Bronchial lymph node (tissue), 1 donor: ENCODE measurements around a stretch of chr1.

DNA sequence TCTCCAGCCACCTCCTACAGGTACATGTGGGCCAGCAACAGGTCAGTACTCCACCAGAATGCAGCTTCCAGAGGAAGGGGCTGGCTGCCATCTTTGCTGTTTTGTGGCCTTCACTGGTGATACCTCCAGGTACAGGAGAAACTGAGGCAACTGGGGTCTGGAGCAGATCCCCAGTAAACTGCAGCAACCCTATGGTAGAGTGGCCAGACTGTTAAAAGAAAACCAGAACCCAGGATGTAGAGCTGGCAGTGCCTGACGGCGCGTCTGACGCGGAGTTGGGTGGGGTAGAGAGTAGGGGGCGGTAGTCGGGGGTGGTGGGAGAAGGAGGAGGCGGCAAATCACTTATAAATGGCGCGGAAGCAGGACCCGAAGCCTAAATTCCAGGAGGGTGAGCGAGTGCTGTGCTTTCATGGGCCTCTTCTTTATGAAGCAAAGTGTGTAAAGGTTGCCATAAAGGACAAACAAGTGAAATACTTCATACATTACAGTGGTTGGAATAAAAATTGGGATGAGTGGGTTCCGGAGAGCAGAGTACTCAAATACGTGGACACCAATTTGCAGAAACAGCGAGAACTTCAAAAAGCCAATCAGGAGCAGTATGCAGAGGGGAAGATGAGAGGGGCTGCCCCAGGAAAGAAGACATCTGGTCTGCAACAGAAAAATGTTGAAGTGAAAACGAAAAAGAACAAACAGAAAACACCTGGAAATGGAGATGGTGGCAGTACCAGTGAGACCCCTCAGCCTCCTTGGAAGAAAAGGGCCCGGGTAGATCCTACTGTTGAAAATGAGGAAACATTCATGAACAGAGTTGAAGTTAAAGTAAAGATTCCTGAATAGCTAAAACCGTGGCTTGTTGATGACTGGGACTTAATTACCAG lies 18.8 kb downstream of the RAB3GAP2 start:
- PRO-cap, result no peak

GRCh38 chr1:220748399-220748973 lies 364 bp downstream of the MTARC2 start:
- PRO-cap, result no peak

DNA sequence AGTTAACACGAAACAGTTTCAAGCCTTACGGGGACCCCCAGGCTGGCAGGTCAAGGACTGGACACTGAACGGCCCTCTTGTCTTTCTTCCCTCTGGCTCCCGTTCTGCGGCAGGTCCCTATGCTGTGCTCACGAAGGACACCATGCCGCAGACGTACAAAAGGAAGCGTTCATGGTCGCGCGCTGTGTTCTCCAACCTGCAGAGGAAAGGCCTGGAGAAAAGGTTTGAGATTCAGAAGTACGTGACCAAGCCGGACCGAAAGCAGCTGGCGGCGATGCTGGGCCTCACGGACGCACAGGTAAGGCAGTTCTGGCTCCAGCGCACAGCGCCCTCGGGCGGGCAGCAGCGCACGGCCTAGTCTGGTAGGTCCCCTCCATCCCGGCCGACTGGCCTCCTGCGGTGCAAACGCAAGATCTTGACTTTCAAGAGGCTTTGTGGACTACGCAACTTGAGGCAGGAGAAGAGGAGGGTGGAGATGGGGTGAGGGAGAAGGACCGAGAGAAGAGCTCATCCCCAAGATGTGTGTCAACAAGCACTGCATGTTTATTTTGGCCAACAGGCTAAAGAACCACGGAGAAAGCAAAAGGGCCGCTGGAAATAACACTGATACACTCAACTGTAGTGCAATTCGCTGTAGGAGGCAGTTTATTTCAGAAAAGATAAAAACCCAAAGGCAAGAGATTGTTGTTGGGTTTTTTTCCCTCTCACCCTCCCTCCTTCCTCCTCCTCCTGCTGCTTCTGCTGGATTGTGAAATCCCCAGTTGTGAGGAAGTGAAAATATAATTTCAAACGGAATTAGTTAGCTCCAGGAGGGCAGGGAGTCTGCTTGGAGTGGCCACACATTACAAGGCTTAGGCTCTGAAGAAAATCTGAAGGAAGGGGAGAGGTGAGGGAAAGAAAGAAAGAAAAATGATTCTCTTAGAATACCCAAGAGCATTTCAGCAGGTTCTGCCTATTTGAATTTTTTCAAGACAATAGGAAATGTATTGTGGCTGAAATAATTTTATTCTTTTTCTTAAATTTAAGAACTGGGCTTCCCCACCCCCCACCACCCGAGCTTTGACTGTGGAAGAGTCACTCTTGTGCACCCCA lies 3.2 kb downstream of the HLX start:
- PRO-cap, result unidirectional peak, minus-strand start at position 388 of the sequence; bidirectional peak, plus-strand start at position 798 of the sequence, minus-strand start at position 748 of the sequence

DNA sequence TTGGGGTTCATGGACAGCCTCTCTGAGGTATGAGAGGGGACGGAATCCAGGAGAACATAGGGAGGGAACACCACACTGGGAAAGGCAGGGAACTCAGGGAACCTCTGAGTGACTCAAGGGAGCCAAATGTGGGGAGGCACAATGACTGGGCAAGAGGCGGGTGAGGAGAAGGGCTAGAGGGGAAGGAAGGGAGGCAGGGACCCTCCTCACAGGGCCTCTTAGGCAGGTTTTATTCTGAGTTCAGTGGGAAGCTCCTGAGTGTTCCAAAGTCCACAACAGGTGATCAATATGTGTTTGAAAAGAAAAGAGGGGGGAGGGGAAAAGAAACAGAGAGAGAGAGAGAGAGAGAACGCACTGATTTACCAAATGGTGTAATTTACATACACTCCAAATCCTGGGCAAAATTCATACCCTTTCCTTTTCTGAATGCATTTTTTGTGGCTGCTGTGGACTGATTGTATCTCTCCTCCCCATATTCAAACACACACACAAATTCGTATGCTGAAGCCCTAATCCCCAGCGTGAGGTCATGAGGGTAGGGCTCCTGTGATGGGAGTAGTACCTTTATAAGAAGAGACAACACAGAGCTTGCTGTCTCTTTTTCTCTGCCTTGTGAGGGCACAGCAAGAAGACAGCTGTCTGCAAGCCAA lies 24.6 kb downstream of the DUSP10 start:
- PRO-cap, result no peak

- PRO-cap, result bidirectional peak, plus-strand start at chr1:221741072, minus-strand start at chr1:221741069
These were observed 993 bp downstream of the DUSP10 start for GRCh38 chr1:221740981-221741211.

DNA sequence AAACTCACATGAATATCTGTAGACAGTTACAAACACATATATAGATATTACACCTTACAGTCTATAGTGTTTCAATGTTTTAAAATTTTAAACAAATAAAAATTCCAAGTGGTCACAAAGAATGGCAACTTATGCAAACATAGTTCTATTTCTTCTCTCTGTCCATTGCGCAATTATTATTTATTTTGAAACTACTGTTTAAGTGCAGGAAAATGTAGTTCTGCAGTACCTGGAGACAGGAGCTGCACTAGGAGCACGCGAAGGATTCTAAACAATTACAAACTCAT lies 311.9 kb upstream of the DUSP10 start:
- PRO-cap, result no peak

DNA sequence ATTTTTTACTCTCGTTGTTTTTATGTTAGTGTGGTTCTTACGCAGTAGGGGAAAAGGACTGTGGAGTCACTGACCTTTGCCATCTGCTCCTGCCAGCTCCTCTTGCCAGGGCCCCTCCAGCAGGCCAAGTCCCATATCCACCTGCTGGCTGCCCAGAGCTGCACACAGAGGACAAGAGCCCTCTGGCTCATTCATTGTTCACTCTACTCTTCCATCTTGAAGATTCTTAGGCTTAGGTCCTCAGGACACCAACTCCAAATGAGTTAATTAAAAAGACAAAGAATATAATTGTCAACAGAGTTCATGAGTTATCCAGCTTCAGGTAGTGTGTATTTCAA lies 316.4 kb upstream of the DUSP10 start:
- PRO-cap, result no peak

DNA sequence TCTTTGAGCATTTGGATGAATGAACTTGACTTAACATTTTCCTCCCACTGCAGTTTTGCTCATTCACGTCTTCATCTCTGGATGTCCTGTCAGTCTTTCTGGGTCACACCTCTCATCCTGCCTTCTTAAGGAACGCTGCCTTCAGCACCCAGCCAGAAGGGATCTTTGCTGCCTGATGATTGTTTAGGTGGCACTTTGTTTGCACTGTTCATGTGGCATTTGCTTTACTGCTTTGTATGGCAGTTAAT lies 4.8 kb downstream of the MIA3 start:
- PRO-cap, result no peak

DNA sequence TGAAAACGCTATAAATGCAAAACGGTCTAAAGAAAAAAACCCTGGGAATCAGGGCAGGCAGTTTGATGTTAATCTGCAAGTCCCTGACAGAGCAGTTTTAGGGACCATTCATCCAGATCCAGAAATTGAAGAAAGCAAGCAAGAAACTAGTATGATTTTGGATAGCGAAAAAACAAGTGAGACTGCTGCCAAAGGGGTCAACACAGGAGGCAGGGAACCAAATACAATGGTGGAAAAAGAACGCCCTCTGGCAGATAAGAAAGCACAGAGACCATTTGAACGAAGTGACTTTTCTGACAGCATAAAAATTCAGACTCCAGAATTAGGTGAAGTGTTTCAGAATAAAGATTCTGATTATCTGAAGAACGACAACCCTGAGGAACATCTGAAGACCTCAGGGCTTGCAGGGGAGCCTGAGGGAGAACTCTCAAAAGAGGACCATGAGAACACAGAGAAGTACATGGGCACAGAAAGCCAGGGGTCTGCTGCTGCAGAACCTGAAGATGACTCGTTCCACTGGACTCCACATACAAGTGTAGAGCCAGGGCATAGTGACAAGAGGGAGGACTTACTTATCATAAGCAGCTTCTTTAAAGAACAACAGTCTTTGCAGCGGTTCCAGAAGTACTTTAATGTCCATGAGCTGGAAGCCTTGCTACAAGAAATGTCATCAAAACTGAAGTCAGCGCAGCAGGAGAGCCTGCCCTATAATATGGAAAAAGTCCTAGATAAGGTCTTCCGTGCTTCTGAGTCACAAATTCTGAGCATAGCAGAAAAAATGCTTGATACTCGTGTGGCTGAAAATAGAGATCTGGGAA lies 11.7 kb downstream of the MIA3 start:
- PRO-cap, result no peak

DNA sequence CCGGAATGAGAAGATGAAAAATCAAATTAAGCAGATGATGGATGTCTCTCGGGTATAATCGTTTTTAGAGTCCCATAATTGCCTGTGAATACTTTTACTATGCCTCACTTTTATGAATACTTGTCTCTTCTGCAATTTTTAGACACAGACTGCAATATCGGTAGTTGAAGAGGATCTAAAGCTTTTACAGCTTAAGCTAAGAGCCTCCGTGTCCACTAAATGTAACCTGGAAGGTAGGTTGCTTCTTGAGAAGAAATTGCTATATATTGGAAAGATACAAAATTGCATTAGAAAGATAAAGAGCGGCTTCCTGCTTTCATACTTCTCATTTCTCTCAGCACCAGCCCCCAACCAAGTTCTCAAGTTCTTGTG lies 36.3 kb downstream of the MIA3 start:
- PRO-cap, result no peak

DNA sequence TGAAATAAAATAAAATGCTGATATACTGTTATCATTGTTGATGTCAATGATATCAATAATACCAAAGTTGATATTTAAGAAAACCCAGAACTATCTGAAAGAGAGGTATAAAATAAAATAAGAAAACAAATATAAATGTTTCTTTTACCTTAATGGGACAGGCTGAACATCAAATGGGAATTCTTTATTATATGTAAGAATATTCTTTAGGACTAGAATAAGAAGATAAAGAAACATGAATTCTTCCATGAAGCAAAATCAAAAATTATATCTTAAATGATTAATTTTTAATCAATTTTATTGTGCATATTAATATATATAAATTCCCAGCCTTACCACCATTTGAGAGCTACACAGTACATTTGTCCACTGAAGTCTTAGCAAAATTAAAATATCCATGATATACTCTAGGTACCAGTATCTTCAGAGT lies 24.8 kb downstream of the AIDA start:
- PRO-cap, result no peak

GRCh38 chr1:223022459-223023082 lies 120.5 kb downstream of the TLR5 start:
- PRO-cap, result no peak

DNA sequence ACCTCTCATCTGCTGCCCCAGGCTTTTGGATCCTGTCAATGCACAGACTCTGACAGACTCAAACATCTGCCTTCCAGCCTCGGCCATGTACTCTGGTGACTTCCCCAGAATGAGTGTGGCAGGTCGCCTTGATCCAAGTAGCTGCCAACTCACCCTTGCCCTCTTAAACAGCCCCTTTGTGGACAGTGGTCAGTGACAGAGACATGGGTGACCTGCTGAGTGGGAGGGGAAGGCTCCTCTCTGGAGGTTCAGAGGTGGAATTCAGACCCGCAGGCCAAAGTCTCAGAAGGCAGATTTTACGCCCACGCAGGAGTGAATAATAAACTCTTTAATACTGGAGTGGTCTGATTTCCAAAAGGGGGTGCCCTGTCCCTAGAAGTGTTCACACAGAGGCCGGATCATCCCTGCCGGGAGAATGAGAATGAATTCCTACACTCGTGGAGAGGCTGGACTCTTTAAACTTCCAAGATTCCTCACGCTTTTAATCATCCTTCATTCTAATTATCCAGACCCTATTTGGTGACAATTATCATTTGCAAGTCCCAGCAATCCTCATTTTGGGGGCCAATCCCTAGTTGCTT lies 63.5 kb downstream of the TLR5 start:
- PRO-cap, result no peak

DNA sequence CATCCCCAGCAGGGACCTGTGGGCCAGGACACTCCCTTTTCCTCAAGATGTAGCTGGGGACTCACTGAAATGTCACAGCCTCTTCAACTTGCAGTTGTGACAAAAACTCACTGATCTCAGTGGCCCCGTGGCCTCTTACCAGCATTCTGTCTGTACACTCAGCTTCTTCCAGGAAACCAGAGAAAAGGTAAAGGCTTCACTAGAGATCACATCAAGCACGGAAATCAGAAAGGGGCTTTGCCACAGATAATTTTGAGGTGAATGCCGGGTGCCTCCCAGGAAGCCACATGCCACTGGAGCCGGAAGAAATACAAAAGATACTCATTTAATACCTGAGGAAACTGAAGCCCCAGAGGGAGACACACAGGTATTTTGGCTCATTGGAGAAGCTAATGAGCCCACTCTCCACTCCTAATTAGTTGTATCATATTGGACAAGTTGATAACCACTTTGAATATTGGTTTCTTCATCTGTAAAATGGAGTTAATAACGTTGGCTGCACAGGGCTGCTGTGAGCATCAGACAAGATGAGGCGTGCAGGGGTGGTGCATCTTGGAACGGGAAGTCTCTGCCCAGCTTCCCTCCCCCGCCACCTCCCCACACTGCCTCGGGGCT lies 122.4 kb downstream of the CCDC185 start:
- PRO-cap, result no peak

DNA sequence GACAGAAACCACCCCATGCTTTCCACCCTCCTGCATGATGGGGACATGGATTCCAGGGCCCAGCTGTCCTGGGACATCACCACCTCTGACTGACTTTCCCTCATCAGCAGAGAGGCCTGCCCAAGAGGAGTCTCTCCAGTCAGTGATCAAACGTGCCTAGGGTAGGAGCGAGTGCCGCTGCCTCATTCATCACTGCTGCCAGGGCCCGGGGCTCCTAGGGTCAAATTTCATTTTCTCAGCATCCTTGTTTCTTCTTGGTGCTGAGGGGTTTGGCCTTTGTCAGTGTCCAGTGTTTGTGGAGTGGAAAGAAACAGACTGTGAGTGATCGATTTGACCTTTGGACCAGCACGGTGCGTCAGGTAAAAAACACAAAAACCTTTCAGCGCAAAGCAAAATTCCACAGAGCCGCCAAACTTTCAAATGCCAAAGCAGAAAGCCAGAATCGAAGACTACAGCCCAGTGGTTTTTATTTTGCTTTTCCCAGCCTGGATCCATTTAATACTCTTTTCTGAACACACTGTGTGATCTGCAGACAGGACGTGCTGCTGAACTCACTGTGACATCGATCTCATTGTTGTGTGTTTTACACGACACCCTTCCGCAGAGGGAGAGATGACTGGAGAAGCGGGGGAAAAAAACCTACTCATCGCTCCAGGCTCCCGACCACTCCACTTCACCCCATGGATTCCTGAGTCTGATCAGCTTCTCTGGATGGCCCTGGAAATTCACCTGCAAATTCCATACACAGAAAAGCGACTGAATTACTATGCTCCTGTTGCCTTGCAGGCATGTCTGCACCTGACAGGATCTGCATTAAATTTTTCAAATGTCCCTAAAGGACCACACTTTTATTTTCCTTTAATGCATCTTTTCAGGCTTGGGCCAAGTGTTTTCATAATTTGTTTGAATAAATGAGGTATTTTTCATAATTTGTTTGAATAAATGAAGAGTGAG lies 43.1 kb downstream of the CAPN8 start:
- PRO-cap, result no peak

DNA sequence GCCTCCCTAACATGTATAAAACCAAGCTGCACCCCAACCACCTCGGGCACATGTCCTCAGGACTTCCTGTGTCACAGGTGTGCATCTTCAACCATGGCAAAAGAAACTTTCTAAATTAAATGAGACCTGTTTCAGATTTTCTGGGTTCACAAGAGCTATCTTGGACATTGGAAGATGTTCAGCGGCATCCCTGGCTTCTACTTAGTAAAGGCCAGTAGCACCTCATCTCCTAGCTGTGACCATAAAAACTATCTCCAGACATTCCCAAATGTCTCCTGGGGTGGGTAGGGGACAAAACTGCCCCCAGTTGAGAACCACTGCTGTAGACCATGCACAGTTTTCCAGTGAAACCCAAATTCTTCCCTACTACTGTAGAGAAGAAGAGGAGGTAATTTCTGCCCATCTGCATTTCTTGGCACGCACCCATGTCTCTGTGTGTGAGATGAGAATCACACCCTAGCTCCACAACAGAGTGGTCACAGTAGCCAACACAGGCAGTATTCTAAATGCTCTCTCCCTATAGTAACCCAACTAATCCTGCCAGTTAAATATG lies 1.4 kb upstream of the CAPN2 start:
- PRO-cap, result no peak

DNA sequence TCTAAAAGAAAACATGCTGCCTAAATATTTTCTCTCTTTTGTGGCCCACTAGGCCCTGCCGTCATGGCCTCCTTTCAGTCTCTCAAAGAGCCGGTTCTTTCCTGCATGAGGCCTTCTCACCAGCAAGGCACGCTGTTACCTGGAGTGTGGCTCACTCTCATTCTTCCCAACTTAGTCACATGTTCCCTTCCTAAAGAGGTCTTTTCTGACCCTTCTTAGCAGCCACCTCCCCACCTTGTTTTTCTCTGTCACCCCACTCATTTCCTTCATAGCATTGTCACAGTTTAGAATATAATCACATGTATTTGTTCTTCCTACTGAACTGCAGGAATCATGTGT lies 1.5 kb downstream of the CAPN2 start:
- PRO-cap, result no peak

DNA sequence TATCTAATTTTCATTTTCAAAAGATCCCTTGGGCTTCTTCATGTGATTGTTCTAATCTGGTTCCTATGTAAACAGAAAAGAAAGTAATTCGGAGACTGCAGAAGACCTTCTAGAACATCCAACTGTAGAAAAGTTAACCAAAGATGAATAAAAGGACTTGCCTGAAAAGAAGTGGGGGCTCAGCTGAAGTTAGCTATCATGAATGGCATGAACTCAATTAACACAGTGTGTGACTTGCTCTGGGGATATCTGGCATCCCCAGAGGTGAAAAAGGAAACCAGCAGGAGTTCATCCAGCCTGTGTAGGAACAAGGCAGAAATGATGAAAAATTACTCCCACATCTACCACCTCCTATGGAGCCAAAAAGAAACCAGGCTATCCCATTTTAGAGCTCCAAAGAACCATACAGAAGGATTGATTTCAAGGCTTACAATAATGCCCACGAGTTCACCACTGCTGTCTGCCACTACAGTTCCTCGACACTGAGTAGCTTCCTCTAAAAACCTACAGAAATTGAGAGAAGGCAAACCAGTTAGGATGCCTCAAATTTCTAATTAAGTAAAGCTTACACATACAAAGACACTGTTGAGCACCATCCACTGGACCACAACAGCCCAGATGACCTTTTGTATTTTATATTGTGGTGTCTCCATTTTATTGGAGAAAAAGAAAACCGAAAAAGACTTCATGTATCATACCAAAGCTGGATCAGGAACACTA lies 25.2 kb downstream of the TP53BP2 start:
- PRO-cap, result no peak

DNA sequence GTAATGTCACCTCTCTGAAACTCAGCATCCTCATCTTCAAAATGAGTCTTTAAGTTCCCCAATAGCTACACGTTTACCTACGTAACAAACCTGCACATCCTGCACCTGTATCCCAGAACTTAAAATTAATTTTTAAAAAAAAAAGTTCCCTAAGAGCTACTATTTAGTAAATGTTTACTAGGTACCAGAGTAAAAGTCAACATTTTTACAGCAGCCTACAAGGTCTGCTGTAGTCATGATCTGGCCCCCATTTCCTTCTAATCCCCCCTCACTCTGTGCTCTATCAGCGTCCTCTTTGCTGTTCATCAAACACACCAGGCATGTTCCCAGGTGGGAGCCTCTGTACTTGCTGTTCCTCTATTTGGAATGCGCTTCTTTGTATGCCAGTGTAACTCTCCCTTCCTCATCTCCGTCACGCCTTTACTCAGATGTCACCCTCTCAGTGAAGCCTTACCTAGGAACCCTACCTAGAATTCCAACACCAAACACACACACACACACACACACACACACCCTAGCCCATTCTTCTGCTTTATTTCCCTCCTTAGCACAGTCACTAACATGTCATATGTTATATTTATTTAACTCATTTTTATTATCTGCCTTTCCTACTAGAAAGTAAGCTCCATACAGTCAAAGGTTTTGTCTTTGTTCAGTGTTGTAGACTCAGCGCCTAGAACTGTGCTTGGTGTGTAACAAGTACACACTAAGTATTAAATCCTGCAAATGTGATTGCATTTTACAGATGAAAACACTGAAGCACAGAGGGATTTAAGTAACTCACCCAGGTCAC lies 21.0 kb downstream of the TP53BP2 start:
- PRO-cap, result no peak

DNA sequence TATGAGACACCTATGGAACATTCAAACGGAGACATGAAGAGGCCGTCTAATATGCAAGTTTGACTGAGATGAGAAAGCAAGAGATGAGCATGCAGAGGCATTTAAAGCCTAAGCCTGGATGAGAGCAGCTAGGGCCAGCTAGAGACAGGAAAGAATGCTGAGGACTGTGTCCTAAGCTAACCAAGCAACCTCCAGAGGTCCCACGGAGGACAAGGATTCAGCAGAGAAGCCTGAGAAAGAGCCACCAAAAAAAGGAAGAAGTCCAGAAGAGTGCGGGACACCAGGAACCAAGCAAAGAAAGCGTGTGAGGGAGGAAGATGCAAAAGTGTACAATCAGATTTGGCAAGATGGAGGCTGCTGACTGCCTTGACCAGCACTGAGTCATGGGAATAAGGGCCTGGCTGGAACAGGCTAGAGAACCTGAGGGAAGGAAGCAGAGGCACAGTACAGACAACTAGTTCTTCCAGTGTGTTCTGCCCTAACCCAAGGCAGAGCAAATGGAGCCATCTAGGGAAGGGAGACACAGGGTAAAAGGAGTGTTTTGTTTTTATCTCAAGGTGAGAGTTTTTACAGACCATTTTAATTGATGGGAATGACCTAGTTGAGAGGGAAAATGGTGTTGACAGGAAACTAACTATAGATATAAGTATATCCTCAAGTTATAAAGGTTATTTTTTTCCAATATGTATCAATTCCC lies 18.5 kb downstream of the TP53BP2 start:
- PRO-cap, result no peak